A673 (cell line): Measurements from ENCODE around the genes POLR1A and FABP1.

DNA sequence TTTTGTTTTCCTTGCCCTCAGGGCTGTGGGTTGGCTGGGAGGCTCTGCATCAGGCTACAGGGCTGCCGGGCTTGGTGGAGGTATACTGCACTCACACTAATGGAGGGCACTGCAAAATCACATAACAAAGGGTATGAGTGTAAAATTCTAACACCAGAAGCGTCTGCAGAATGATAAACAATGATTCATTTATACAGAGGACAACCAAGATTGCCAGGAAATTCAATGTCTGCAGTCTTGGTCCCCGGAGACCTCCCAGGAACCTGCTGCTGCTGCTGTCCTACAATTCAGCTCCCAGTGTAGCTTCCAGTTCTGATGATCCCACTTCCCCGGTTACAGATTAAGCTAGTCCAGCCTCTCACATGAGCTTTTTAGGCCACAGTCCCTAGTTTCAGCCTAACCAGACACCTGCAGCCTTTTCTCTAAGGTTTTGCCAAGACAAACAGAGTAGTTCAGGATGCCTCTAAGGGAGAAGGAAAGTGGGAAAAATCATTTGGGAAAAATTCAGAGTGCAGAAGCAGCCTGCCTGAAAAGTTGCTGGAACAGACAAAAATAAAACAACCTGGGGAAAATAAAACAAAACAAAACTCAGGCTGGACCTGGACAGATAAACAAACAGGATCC, 32.4 kb upstream of the ST3GAL5 start:
- PRO-cap = no peak

- PRO-cap = no peak
Observed at GRCh38 chr2:85996969-85997514, 108.3 kb upstream of the ST3GAL5 start.

DNA sequence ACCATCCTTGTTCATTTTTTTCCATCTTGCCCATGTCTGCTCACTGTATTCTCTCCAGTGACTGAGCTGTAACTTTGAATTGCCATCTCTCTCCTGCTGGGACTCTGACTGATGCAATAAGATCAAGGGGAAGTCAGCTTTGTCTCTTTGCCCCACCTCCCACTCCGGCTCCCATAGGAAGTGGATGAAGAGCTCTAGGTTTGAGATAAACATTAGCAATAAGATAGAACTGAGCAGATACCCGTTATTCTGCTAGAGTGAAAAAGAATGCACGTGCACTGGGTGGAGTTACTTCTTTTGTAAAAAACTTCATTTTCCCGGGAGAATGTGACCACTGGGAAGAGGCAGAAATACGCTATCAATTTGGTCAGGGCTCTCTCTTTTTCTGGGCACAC, 105.4 kb downstream of the POLR1A start:
- PRO-cap = bidirectional peak, plus-strand start at position 247 of the sequence, minus-strand start at position 63 of the sequence

- PRO-cap = no peak
Observed at GRCh38 chr2:86017708-86018323, 87.9 kb downstream of the POLR1A start.

DNA sequence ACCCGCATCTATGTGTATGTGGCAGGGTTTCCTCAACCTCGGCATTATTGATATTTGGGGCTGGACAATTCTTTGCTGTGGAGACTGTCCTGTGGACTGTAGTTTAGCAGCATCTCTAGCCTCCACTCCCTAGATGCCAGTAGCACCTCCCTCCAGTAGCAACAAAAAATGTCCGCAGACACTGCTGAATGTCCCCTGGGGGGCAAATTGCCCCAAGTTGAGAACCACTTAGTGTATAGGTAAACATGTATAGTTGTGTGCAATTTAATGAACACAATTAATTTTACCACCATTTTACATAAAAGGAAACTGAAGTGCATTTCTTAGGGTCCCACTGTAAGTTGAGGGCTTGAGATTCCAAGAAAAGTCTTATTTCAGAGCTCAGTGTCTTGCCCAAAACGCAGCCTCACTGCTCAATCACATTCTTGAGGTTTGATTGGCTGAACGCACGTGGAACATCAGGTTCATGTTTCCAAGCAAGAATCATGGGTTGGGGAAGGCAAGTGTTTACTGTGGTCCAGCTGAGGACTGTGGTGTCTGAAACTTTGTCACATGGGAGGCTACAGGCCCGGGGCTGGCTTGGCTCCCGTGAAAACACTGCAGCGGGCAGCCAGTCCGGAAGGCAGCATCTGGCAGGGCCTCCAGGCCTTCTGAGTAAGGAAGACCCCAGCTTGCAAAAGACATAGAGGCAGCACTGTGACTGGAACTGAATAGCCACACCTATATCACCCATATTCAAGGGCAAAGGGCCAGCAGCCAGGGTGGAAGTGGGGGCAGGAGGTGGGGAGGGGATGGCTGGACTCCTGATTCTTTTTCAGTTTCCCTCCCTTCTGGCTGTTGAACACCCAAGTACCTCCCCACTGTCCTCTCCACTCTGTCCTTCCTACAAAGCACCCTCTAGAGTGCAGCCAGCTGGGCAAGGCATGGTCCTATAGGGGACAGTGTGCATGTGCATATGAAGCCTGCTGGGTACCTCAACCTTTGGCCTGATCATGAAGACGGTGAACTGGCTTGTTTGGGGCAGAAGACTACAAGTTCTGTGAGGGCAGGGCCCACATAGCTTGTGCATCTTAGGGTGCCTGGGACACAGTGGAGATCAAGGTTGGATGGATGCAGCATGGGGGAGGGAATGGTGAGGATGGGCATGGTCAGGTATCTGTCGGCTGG, 84.7 kb downstream of the POLR1A start:
- PRO-cap = no peak

DNA sequence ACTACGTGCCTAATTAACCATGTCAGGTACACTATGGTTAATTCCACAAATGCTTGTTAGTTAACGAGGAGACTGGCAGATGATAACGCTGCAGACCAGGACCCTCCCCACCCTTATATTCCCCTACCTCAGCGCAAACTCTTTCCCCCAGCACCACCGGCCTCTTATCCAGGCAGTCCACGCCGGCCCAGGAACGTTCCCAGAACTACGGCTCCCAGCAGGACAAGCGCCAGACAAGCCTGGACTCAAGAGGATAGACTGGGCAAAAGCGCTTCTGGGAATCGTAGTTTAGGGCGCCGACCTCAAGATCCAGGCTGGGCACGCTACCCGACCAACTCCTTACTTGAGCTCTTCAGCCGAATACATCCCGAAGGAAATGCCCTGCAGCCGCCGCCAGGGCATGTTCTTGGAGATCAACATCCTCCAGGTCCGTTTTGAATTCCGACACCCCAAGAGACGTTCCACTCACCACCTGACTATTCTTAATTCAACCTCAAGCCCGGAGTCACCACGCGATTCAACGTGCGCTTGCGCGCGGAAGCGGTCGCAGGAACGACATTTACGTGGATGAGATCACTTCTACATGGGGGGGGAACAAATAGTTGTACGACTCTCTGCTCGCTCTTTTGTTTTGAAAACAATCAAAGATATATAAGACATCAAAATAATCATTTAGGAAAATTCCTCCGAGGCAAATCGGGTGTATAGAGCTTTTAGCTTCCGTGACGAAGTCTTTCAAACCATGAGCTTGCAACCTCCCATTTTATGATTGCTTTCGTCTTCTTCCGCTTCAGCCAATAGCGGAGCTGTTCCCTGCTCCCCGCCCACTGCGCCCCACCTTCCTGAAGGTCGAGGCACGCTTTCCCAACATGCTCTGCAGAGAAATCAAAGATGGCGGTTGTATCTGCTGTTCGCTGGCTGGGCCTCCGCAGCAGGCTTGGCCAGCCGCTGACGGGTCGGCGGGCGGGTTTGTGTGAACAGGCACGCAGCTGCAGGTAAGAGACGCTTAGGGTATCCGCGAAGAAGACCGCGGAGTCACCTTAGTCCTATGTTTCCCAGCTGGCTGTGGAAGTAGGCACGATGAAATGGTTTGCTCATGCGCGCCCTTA, at the start of gene POLR1A:
POLR1A (minus strand) TSS at position 530 of the 1,109 bp plus-strand sequence.
- PRO-cap = bidirectional peak, plus-strand start at position 284 of the sequence, minus-strand start at position 176 of the sequence; bidirectional peak, plus-strand start at position 515 of the sequence, minus-strand start at position 489 of the sequence; bidirectional peak, plus-strand start at position 879 of the sequence, minus-strand start at position 737 of the sequence

DNA sequence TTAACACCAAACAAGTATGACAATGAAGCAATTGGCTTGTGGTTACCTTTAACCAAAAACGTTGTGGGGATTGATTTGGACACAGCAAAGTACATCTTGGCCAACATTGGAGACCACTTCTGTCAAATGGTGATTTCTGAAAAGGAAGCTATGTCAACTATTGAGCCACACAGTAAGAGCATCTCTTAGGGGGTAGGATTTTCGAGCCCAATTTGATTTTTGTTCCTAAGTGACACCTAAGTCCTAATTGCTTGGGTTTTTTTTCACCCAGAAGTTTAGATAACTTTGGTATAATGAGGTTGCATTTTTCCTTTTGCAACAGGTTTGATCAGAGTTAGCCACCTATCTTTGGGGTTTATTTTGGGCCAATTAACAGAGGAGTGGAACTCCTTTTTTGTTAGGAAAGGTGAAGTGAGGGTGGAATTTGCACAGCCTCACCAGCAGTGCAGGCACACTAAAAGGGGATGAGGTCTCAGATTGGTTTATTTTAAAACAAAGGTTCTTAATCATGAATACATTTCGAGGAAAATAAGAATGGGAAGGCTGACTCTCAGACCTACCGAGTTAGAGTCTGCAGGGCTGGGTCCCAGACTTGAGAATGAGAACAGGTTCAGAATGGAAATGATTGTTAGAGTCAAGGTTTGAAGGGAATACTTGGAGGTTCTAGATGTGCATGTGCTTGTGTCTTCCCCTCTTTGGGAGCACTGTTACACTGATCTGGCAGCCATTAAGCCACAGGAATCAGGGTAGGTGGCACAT, 33.8 kb downstream of the KDM3A start:
- PRO-cap = no peak

DNA sequence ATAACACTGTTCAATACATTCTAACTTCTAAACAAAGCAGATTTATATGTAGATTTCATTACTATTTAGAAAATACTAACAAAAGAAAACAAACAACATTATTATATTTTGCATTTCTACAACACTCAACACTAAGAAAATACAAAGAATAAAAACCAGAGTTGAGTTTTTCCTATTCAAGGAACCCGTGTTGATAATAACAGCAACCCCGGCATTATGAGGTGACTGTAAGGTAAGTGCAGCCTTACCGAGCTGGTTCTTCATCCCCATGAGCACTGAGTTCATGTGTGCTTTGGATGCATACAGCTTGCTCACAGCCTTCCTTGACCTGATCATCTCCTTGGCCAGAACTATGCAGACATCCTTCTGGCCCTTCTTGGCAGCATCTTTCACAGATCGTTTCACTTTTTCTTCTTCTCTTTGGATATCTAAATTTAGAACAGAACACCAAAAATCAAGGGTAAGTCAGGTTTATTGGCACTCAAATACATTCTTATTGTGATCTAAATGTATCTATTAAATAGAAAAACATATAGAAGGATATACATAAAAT, 34.2 kb downstream of the CHMP3 start:
- PRO-cap = no peak

DNA sequence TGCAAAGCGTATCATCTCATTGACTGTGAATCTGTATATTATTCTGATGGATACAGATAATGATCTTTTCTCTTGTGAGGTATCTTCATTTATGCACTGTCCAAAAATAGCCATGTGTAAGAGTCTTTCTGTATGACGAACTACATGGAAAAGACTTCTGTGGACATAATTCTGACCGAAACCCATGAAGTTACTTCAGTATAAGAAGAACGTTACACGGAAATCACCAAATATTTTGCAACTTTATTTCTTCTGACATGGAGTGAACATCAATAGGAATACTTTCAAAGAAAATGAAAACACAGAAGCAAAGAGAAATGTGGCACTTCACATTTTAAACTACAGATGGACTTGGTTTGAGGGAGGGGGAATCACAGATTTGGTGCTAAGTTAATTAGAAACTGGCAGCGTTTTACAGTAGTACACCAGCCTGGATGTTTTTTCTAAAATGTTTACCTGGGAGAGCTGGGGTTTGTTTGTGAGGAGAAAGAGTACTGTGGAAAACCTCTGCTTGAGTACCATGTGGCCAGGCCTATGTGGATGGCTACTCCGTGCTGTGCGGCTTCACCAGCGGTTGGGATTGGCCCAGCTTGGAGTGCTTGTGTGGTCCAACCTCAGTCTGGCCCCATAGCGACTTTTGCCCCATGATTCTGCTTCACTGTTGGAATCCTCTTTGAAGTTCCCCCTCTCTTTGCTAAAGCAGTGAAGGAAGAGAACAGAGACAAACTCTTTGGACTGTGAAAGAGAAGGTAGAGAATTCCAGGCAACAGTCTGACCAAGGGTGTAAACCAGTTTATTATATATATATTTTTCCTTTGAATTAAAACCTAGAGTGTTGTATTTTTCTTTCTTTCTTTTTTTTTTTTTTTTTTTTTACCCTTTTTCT, 16.0 kb downstream of the CD8A start:
- PRO-cap = no peak

DNA sequence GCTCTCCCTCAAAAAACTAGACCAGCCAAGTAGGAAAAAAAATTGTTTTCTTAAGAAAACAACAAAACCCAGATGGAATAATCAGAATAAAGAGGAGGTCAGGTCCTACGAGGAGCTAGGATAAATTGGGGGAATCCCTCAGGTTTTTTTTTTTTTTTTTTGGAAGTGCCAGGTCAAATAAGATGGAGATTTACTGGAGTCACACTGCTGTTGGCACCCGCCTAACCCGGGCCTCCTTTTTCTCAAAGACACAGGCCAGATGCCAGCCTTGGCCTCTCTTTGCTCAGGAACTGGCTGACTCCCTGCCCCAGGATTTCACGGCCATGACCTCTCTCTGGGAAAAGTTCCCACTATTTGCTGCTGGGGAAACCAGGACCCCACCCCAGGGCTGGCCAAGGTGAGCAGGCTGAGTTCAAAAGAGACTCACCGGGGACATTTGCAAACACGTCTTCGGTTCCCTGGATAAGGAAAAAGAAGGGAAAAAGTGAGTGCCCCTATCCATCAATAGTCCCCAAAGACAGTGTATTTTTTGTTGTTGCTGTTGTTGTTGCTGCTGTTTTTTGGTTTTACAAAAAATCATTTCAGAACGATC, 2.5 kb downstream of the CD8A start:
- PRO-cap = no peak

DNA sequence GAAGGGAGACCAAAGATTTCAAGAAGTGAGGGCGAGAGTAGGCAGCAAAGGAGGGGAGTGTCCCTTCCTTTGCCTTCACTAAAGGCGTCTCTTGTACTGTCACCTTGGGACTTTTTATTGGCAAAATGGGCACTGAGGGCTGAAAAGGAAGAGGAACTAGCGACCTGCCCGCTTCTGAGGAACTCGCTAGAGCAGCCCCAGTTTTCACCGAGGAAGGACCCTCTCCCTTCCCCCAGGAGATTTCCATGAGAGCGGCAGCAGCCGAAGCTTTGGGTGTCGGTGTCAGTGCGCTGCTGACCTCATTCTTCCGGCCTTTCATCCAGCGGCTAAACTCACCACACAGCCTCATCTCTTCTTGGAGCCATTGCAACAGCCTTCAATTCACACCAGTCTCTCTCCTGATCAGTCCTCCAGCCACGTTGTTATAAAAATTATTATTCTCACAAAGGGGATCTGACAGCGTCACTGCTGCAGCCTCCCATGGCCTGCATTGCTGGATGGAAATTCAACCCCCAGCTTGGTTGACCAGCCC, 527 bp upstream of the CD8A start:
- PRO-cap = no peak

DNA sequence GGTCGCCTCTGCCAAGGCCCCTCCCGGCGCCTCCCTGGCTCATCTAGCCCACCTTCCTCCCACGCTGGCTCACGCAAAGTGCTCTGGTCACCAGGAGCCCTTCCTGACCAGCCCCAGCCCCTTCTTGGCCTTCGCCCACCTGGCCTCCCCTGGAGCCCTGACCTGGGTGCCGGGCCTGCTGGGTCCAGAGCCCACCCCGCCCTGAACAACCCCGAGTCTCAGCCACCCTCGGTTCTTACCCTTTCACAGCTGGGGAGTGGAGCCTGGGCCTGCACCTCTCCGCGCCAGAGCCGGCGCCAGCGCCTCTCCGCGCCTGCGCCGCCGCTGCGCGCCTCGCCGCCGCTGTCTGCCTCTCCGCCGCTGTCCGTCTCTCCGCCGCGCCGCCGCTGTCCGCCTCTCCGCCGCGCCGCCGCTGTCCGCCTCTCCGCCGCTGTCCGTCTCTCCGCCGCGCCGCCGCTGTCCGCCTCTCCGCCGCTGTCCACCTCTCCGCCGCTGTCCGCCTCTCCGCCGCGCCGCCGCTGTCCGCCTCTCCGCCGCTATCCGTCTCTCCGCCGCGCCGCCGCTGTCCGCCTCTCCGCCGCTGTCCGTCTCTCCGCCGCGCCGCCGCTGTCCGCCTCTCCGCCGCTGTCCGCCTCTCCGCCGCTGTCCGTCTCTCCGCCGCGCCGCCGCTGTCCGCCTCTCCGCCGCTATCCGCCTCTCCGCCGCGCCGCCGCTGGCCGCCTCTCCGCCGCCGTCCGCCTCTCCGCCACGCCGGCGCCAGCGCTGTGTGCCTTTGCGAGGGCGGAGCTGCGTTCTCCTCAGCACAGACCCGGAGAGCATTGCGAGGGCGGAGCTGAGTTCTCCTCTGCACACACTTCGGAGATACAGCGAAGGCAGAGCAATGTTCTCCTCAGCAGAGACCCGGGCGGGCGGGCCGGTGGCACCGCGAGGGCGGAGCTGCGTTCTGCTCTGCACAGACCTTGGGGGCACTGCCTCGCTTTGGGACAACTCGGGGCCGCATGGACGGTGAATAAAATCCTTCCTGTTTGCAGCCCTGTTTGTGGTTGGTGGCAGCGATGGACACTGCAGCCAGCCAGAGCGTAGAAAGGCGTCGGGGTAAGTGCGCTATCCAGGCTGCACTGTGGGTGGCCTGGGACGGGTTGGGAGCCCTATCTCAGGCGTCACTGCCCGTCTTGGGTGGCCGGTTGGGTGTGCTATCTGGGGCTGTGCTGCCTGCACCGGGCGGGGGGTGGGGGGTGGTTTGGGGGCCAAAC, 327.2 kb upstream of the PLGLB1 start:
- PRO-cap = bidirectional peak, plus-strand start at position 324 of the sequence, minus-strand start at position 307 of the sequence; bidirectional peak, plus-strand start at position 847 of the sequence, minus-strand start at position 768 of the sequence

DNA sequence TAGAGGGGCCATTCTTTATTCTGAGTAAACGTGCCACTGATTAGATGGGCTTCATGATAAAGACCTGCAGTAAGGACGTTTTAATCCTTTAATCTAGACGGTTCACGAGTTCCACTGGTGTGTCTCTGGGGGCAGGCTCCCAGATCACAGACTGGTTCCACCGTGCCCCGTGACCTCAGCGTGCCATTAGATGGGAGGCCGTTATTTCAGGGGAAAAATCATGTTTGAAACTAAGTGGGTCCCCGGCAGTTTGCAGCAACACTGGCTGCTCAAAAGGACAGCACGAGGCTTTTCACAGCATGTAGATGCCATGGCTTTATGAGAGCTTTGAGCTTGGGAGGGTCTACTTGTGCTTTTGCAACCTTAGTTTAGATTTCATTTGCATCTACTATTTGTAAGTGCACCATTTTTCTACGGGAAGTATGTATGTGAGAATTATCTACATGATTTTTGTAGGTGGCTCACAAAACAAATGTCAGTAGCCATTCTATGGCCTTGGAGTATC, 246.8 kb upstream of the PLGLB2 start:
- PRO-cap = no peak

DNA sequence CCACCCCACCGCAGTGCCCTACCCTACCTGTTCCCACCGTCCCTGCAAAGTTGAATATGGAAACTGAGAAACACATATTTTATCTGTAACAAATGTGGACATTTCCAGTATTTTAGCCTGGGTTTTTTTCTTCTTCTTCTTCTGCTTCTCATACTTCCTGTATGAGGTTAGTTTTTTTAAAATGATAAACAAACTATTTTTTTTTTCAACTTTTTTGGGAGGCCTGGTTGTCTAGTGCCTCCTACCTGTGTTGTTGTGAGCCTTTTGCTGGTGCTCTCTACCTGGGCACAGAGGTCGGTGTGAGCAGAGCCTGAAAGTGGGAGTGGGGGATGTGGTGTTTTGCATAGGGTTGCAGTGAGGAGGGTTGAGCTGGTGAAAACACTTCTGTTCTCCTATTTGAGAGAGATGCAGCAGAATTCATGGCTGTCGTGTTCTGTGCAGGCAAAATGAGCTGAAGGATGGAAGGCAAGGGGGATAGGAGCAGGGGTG, 232.7 kb upstream of the PLGLB2 start:
- PRO-cap = no peak

DNA sequence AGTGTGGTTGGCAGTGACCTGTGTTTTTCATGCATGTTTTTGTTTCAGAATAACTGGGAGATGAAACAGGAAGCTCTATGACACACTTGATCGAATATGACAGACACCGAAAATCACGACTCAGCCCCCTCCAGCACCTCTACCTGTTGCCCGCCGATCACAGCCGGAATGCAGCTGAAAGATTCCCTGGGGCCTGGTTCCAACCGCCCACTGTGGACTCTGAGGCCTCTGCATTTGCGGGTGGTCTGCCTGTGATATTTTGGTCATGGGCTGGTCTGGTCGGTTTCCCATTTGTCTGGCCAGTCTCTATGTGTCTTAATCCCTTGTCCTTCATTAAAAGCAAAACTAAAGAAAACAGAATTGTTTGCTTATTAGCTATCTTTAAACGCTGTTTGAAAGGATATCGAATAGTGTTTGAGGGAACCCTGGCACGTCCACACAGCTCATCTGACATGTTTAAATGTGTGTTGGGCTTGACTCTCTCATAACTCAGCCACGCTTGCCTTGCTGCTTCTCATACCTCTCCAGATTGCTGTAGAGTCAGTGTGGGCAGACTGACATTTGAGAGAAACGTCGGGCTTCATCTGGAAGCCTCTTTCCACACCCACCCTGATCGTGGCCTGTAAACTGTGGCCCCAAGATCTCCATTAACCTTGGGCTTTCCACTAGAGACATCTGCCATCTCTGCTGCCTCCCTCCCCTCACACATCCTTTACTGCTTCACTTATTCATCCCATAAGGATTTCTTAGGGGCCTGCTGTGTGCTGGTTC, 226.5 kb upstream of the PLGLB2 start:
- PRO-cap = no peak

DNA sequence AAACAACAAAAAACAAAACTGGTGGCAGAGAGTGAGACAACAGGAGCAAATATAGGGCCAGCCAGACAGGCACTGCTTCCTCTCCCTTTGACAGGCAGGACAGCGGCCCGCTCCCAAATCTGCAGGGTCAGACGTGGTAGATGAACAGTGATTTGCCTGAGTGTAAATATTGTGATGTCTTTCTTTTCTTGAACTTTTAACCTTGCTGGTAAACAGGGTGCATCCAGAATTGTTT, 217.5 kb upstream of the PLGLB2 start:
- PRO-cap = no peak

DNA sequence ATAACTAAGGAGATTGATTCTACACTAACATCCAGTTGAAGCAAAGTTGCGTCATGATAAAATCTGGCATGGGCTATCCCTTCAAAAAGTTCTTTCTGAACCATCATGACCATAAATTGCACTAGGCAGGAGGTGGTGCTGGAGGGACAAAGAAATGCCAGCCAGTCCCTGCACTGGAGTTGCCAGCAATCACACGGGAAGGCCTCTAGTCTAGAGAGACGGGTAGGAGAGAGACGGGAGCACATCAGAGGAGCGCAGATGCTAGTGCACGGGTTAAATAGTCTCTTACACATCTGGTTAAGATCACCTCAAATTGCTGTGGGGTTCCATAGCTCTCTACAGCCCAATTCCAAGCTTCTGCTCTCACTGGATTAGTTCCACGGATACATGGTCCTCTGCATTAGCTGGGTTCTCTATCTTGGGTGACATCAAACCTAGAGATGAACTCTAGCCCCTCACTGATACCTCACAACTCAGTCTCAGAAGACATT, 111.1 kb upstream of the PLGLB2 start:
- PRO-cap = unidirectional peak, plus-strand start at position 164 of the sequence

GRCh38 chr2:87662234-87662713, 85.6 kb upstream of the PLGLB2 start:
- PRO-cap = no peak

DNA sequence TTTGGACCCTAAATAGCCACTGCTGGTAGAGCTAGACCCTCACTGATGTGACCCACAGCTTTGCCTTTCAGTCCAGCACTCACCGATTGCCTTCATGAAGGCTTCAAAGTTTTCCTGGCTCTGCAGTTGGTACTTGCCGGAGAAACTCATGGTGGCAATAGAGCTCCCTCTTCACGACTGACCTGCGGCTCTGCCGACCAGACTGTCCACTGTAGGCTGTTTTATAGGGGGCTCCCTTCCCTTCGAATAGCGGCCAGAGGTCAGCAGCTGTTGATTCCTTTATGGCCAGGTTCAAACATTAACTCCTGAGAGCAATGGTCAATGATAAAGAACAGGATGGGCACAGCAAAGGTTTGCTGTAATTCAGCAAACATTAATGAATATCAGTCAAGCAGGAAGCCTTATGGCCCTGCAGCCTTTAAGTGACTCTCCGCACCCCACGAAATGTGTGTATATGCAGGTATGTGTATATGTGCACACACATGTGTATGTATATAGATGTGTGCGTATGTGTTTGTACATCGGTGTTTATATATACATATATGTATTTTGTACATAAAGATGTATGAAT, at the start of gene FABP1:
FABP1 (minus strand) TSS at position 195 of the 571 bp plus-strand sequence.
- PRO-cap = no peak

DNA sequence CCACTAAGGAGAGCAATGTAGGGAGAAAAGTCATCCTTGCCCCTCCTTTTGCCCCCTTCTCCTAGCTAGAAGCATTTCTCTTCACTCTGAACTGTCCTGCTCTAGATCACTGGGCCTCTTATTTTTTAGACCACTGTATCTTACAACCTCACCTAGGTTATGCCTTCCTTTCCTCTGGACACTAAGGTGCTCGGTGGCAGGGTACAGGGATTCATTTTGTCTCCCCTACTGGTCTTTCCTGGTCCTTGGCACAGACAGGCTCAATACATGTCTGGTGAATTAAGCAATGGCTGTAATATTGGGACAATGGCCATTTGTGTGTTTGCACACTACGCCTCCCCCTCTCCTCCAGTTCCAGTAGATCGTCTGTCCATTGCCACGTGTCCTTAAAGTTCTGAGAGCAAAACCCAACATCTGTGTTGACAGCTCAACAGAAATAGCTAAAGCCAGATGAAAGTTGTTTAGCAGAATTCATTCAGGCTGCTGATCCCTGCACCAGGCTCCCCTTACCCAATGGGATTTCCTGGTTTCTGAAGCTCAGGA, 8.9 kb upstream of the FABP1 start:
- PRO-cap = no peak